Measurements from ENCODE around the genes TMBIM1, PLCD4 and DNPEP.

DNA sequence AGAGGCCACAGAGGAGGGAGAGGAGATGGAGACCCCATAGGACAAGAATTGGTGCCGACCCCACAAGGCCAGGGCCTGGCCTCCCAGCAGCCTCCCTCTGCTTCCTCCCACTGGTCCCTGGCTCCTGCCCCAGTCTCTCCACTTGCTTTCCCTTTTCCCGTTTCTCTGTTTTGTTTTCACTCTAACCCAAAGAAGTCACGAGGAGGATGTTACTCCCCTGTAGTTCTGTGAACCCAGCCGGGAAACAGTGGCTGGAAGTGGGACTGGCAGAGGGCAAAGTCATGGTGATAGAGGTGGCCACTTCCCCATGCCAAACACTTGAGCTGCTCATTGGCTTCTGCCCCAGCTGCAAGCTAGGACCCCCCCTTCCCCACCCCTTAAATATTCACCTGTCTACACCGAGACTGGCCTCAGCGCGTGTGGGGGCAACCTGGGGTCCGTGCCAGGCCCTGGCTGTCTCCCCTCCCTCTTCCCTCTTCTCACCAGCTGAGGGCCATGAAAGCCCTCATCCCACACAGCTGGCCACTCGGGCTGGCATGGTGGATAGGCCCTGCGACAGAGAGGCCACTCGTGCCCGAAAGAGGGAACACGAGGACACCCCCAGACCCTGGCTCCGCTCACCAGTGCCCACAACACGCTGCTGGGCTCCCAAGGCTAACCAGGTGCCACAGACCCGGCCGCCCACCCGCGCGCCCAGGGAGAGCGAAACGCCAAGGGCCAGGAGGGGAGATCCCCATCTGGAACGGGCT lies 548 bp downstream of the TMBIM1 start:
- RRBS = 91% methylated on average over 8 of the region's 23 CpGs

- RRBS = 35% methylated on average over 31 of the region's 45 CpGs
These were observed at the start of gene TMBIM1 for GRCh38 chr2:218292330-218292921. TMBIM1 (minus strand) TSS chr2:218292503.

GRCh38 chr2:218357665-218358338 lies 1.1 kb downstream of the CATIP start:
- RRBS = no CpG with 5 or more reads among the region's 14 CpGs

GRCh38 chr2:218367051-218367613 lies 10.5 kb downstream of the CATIP start:
- RRBS = no CpG with 5 or more reads among the region's 9 CpGs

- RRBS = no CpG with 5 or more reads among the region's 3 CpGs
These were observed 12.7 kb downstream of the CATIP start for GRCh38 chr2:218369238-218369864.

DNA sequence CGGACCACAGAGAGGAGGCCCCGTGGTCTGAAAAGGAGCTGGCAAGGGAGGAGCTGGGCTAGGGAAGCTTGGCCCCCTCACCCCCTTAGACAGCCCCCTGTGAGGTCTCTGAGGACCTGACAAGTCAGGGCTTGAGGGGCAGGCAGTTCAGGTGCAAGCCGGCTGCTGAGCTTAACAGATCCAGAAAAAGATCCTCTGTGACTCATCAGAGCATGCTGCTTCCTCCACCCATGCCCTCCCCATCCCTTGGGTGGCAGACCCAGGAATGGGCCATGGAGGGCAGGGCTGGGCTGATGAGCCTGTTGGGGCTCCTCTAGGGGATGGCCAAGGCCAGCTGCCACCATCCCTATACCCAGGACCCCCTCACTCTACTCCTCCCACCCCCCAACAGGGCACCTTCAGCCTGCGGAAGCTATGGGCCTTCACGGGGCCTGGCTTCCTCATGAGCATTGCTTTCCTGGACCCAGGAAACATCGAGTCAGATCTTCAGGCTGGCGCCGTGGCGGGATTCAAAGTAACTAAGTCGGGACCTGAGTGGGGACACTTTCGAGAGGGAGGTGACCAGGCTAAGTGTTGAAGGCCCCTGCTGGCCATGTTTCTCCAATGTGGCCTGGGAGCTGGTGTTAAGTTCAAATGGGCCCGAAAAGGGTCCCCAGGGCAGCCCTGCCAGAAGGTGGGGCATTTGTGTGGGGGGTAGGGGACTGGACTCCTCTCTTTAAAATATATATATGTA lies 1.9 kb downstream of the SLC11A1 start:
- RRBS = no CpG with 5 or more reads among the region's 12 CpGs

- RRBS = no CpG with 5 or more reads among the region's 12 CpGs
These were observed 932 bp upstream of the CTDSP1 start for GRCh38 chr2:218398860-218399012.

DNA sequence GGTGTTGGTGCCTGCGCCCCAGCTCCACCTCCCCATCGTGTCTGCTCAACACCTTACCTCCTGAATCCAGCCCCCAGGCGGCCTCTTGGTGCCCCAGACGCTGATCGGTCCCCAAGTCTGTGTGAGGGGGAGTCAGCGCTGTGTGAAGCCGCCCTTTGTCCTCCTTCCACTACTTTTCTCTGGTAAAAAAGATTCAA lies 7.0 kb downstream of the CTDSP1 start:
- RRBS = no CpG with 5 or more reads among the region's 7 CpGs

GRCh38 chr2:218438331-218439053 lies 19.6 kb downstream of the VIL1 start:
- RRBS = no CpG with 5 or more reads among the region's 5 CpGs

GRCh38 chr2:218607282-218608273 lies at the start of gene PLCD4:
PLCD4 (plus strand) TSS chr2:218607899.
- RRBS = no CpG with 5 or more reads among the region's 10 CpGs

DNA sequence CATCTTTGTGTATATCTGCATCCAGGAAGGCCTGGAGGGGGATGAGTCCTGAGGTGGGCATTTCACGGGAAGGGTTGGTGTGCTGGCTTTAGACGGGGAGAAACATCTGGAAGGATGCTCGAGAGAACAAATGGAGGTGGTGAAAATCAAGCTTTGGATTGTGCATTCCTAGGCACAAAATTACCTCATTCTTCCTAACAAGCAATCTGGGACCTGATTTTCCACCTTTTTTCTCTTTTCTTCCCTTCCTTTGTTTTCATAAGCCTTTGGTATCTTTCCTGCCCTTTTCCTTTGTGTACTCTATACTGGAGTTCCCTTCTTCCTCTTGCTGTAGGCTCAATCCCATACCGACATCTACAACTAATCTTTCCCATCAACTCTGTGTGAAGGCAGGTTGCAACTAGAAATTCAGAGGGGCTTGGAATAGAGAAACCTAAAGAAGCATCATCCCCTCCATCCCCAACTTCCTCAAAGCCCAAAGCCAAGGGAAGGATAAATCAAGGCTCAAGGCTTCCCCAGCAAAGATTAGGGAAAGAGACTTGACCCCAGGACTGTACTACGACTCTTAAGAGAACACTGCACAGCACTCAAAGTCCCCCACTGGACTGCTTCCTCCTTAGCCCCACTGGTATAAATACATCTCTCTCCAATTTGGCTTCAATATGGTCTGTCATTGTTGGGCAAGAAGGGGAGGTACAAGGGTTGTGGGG lies 22.7 kb downstream of the ZNF142 start:
- RRBS = no CpG with 5 or more reads among the region's 5 CpGs

DNA sequence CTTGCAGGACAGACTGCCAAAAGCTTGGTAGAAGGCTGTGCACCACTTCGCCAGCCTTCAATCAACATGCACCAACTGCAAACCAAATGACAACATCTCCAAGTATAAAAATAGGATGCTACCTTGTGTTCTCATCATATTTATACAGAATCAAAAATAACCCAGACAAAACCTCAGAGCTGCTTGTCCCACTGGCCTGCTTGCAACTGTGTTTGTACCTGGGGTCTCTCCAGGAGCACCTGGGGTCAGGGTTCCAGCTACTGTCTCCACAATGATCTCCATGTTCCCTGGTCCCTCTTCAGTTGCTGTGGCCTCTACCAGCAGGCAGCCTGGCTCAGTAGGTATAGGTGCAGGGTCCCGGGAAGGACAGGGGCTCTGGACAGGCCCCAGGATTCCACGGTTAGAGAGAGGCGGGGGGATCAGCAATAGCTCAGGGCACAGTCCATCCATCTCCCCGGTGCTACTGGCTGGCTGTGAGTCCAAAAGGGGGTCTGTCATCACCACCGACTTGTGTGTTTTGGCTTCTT lies 3.4 kb downstream of the ZNF142 start:
- RRBS = 89% methylated on average over 2 of the region's 6 CpGs

GRCh38 chr2:218829744-218830592 lies 29.6 kb upstream of the WNT6 start:
- RRBS = 73% methylated on average over 2 of the region's 19 CpGs

DNA sequence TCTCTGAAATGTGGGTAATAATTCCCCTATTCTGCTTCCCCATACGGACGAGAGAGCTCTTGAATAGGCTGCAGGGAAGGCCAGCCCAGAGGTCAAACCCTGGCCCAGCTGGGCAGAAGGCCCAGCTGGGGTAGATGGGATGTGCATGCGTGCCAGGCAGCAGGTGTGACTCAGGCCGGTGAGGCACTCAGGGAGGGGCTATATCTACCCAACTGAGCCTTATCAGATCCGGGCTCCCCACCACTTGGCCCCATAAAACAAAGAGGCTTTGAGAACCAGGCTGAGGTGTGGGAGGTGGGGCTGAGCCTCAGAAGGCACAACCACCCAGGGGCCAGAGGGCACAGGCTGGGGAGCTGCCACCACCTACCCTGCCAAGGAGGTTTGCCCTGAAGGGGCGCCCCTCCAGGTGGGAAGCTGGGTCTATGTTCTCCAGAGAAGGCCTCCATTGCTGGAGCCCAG lies 8.0 kb upstream of the CFAP65 start:
- RRBS = no CpG with 5 or more reads among the region's 6 CpGs

DNA sequence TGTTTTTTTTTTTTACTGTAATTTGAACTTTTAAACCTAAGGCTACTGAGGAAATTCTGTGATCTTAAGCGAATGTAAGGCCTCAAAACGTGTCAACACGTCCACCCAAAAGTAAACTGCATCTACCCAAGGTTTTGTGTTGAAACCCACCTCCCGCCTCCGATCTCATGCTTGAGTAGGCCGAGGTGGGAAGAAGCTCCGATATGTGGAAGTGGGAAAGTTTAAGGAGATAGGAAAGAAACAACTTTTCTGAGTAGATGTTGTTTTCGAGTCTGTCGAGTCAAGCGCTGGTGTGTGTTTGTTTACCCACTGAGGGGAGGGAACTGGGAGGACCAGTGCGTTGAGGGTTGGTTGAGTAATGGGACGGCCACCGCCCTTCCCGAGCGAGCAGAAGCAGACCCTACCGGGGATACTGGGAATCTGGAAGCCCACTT lies 510 bp upstream of the RETREG2 start:
- RRBS = no CpG with 5 or more reads among the region's 16 CpGs

GRCh38 chr2:219254868-219255342 lies 1.2 kb upstream of the TUBA4A start:
- RRBS = no CpG with 5 or more reads among the region's 11 CpGs

DNA sequence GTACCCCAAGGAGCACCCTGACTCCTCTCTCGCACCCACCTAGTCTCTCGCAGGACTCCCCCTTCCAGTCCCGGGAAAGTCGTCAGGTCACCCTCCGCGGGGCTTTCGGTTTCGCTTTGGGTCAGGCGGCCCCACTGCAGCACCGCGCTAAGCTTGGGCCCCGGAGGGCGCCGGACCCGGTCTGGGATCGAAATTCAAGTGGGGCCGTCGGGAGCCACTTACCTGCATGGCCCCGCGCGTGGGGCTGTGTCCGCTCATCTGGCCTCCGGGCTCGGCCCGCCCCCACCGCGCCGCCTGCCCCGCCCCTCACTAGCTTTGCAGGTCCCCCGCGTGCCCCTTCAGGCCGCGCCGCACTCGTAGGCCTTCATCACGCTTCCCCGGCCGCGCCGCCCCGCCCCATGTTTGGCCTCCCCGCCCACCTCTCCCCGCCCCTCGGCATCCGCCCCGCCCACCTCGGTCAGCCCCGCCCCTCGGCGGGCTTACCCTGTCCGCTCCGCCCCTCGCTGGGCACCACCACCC lies at the start of gene DNPEP:
TSS of gene DNPEP (minus strand) at position 376 of the 519 bp plus-strand sequence.
- RRBS = 2% methylated on average over 29 of the region's 53 CpGs

- RRBS = no CpG with 5 or more reads among the region's 21 CpGs
These were observed 13.5 kb upstream of the DES start for GRCh38 chr2:219404206-219405494.

DNA sequence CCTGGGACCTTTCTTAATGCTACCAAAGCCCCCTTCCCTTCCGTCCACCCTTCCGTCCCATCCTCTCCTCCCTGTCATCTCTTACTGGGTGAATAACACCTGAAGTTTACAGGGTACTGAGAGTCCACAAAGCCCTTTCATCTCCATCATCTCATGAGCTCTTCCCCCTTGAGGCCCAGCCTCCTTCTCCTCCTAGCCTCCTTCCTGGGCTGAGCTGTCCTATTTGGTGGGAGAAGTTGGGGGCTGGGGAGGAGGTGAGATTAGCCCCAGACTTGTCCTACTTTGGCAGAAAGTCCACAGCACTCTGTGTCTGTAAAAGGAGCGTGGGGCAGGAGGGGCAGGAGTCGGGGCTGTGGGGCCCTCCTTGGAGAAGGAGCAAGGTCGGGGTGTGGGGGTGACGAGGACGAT lies 10.0 kb upstream of the DES start:
- RRBS = no CpG with 5 or more reads among the region's 7 CpGs

DNA sequence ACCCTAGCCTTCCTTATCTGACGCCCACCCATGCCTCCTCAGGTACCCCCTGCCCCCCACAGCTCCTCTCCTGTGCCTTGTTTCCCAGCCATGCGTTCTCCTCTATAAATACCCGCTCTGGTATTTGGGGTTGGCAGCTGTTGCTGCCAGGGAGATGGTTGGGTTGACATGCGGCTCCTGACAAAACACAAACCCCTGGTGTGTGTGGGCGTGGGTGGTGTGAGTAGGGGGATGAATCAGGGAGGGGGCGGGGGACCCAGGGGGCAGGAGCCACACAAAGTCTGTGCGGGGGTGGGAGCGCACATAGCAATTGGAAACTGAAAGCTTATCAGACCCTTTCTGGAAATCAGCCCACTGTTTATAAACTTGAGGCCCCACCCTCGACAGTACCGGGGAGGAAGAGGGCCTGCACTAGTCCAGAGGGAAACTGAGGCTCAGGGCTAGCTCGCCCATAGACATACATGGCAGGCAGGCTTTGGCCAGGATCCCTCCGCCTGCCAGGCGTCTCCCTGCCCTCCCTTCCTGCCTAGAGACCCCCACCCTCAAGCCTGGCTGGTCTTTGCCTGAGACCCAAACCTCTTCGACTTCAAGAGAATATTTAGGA lies 725 bp upstream of the DES start:
- RRBS = no CpG with 5 or more reads among the region's 14 CpGs